SJCRH30 (cell line): ENCODE measurements around the gene WFIKKN2.

DNA sequence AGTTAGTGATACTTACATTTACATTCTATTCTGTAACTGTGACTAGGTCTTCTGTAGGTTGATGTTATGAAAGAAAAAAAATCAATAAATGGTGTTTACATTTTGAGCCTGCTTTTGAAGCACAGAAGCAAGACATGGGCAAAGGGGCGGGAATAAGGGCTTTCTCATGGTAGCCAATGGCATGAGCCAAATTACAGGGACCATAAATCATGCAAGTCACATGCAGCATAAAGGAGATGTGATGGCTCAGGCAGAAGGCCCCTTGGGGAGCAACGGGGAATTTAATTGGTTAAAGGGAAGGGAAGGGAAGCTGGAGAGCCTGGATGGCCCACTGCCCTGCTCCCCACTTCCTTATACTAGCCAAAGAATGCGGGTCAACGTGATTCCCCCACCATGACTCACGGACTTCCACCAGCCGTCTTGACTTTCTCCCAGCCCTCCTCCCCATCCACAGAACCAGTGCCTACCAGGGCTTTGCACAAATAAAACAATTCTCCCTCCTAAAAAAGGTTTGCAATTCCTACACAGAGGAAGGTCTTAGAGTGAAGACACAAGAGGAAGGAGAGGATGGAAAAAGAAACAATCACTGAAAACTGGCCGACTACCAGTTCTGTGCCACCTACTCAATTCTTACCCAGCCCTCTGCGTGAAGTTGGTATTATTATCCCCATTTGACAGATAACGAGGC lies 2.2 kb upstream of the ACSF2 start:
- RAMPAGE, long total RNA: no peak

DNA sequence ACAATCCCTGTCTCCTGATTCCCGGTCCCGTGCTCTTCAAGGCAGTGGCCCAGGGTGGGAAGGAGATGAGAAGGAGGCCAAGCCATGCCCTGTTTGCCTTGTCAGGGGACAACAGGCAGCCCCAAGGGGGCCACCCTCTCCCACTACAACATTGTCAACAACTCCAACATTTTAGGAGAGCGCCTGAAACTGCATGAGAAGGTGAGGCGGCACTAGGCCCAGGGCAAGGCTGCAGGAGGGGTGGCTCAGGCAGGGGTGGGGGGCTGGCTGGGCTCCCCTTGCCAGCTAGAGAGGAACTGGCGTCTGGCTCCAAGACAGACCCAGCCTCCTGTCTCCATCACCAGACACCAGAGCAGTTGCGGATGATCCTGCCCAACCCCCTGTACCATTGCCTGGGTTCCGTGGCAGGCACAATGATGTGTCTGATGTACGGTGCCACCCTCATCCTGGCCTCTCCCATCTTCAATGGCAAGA lies 5.6 kb downstream of the CHAD start:
- RAMPAGE, long total RNA: no peak

DNA sequence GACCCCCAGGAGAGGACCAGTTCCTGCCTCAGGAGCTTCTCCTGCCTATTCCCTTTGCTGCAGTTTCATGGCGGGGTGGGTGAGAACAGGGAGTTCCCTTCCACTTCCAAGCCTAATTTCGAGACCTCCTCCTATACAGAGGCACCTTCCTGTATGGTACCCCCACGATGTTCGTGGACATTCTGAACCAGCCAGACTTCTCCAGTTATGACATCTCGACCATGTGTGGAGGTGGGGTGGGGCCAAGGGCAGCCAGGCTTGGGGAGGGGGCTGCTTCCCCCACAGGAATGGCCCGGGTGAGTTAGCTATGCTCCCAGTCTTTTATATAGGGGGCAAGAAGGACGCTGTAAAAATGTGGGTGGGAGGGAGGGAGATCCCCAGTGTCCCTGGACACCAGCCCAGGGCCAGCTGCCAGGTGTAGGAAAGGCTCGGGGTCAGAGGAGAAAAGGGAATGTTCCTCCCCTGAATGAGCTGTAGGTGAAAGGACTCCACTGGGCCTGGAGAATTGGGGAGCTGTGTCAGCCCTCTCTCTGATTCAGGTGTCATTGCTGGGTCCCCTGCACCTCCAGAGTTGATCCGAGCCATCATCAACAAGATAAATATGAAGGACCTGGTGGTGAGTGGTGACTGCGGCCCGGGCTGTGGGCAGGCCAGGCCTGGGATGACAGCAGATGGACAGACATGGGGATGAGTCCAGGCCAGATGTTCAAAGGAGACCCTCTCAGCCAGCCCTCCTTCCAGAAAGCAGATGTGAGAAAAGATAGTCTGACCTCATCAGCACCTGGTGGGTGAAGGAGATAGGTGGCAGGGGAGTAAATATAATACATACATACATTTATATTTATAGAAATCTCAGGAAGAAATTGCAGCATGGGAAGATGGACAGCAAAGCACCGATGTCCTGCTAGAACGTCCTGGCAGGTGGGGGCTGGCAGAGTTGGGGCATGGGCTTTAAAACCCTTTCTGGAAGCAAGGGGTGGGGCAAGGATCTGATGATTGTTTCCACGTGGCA lies 4.7 kb downstream of the CHAD start:
- RAMPAGE, long total RNA: no peak

- RAMPAGE, long total RNA: no peak
Measured at GRCh38 chr17:50484360-50485691, 6.2 kb downstream of the RSAD1 start.

DNA sequence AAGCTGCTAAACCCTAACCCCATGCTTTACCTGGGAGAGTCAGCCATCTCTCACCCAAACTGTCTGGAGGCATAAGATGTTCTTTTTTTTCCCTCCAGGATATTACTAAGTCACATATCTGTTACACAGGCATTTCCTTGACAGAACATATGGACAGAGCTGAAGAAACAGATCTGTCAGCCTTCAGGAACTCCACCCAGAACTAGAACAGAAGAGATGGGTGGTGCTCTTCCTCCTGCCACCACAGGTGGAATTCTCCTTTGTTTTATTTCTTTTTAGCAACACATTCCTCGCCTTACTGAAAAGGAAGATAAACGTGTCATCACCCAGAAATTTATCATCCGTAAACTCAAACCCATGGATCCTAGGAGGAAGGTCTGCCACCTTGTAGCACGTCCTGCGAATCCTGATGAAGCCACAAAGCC lies 8.8 kb downstream of the MYCBPAP start:
- RAMPAGE, long total RNA: no peak

DNA sequence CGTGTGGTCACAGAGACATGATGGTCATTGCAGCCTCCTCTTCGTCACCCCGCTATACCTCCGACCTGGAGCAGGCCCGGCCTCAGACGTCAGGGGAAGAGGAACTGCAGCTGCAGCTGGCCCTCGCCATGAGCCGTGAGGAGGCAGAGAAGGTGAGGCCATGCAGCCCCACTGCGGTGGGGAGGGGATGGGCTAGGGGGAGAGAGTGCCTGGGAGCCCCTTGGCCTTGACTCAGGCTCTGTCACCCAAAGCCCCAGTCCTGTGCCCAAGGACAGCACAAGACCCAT lies 5.5 kb downstream of the EPN3 start:
- RAMPAGE, long total RNA: no peak

DNA sequence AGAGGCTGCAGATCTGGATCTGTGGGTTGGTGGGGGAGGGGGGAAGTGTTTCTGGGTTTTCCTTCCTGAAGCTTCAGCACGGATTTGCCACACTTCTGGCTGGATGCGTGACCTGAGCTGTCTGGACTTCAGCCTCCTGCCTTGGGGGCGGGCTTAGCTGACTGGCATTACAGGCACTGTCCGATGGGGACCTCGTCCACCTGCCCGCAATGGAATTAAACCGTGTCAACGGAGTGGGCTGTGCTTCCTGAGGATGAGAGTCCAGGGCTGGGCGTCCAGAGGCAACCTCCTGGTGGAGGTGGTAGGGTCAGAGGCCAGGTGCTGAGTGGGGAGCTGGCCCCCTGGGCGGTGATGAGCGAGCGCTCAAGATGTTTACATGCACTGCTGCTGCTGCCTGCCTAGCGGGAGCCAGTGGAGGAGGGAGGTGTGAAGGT lies 6.7 kb upstream of the ABCC3 start:
- RAMPAGE, long total RNA: no peak

DNA sequence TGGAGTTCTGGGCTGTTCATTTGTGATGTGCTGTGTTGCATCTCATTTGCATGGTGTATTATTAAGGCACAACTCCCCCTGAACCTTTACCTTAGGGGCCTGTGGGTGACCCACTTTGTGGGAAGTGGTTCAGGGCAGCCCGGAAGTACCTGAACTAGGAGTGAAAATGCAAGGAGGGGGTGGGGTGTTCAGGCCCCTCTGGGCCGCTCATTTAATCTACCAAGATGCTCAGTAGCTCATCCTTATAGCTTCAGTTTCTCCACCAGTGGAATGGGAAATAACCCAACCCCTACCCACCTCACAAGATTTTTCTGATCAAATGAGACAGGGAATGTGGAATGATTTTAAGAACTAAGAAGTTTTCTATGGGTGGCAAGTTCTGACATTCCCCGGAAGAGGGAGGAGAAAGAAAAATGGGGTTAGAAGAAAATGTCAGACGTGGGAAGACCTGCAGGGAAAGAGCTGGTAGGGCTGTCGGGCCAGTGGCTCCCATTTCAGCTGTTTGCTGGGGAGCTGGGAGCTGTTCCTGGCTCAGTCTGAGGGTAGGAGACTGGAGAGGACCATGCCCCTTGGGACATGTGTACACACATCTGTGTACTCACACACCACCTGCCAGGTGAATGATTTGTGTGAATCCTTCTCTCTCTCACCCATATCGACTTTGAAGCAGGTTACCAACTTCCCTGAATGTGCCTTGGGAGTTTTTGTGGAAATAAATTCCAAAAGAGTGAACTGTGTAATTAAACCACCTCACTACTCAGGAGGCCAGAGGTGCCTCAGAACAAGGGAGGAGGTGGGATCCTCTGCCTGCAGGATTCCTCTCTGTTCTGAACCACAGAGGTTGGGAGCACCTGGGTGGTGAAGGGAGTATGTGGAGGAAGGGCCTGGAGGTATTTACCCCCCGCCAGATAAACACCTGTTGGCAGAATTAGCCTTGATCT lies 3.0 kb downstream of the ABCC3 start:
- RAMPAGE, long total RNA: no peak

DNA sequence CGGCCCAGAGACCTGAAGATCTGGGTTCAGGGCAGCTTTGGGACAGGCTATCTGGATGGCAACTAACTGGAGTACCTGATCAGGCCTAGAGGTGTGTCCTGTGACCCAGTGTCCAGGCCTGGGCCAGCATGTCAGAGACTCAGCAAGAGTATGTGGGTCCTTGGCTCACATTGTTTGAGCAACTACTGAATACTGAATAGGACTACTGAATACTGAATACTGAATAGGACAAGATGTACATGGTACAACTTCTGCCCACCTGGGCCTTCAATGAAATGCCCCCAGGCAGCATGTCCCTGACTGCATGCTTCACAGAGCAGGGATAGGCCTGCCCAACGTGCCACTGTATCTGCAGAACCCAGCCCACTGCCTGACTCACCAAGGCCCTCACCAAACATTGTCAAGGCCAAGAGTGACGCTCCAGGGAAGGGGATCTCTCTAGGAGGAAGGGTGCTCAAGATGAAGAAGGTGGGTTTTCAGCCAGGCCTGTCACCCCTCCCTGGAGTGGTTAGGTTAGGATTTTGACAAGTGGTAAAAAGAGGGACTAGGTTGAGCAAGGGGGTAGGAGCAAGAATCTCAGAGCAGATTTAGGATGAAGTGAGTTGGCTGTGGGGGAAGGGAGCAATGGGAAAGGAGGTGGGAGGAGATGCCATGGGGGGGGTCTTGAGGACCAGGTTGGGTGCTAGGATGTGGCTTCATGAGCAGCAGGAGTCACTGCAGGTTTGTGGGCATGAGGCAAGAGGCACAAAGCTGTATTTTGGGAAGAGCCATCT lies 8.7 kb downstream of the ABCC3 start:
- RAMPAGE, long total RNA: no peak

GRCh38 chr17:50672989-50673644 lies 34.6 kb downstream of the ANKRD40 start:
- RAMPAGE, long total RNA: no peak

DNA sequence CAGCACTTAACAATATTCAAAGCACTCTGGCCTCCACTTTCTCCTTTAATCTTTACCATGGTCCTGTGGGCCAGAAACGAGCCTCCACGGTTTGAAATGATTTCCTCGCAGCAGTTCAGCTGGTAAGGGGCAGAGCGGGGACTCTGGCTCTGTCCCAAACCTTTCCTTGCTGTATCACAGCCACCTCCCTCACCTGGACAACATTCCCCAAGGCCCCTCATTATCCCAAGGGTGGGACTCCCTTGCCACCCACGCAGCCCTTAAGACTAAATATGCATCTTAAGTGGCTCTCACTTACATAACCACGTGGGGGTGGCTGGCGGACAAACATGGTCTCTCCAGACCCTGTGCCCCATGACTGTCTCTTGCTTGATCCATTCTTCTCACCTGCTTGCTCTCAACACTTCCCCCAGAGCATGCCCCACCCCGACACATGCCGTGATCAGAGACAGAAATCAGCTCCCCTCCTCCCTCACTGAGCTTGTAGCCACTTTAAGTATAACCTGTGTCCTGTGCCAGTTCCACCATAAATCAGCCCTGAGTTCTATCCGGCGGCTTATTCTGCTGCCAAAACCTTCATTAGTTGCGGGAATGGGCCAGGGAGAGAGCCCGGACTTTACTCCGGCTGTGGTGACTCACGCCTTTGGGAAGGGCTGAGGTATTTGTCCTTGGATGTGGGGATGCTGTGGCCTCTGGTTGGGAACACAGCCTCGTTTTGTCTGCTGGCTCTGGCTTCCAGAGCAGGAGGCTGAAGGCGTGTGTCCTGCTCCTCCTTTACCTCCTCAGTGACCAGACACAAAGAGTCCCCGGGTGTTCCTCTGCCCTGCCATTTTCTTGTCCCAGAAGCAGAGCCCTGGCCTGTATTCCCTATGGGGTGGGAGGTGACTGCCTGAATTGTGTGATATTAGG lies 21.2 kb downstream of the ANKRD40 start:
- RAMPAGE, long total RNA: no peak

- RAMPAGE, long total RNA: no peak
Measured at GRCh38 chr17:50687127-50687689, 20.5 kb downstream of the ANKRD40 start.

GRCh38 chr17:50835443-50835967 lies at the start of gene WFIKKN2:
TSS of gene WFIKKN2 (plus strand) at chr17:50835586.
- RAMPAGE, long total RNA: no peak

- RAMPAGE, long total RNA: no peak
Measured at GRCh38 chr17:50892089-50892488, 25.9 kb upstream of the TOB1 start.

GRCh38 chr17:50913891-50914379 lies 47.8 kb upstream of the TOB1 start:
- RAMPAGE, long total RNA: no peak

DNA sequence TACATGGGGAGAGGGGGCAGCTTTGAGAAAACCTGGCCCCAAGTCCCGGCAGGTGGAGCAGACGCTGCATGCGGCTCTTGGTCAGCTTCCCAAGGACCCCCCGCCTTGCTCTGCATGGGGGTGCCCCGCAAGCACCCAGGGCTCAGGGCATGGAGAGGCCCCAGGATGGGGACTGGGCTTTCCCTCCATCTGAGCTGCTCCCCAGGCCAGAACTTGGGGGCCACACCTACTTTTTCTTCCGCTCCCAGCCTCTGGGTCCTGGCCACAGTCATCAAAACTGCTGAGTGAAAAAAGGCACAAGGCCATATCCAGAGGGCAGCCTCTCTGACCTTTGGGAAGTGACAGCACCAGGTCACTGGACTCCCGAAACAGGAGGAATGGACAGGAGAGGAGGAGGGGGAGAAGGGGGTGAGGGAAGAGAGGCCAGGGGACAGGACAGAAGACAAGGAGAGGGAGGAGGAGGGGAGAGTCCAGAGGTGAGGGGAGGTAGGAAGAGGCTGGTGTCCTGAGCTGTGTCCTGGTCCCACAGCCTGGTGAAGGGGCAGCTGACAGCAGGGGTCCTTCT lies 73.6 kb upstream of the TOB1 start:
- RAMPAGE, long total RNA: no peak

GRCh38 chr17:50942180-50942876 lies 76.2 kb upstream of the TOB1 start:
- RAMPAGE, long total RNA: no peak

DNA sequence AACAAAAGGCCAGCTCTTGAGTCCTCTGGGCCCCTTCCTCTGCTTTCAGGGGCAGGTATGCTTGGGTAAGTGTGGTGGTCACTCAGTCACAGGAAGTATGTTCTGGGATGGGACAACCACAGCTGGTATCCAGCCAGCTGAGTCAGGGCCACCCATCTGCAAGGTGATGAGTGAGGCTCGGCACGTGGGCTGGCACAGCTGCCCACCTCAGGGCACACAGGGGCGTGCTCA lies 85.7 kb upstream of the TOB1 start:
- RAMPAGE, long total RNA: no peak

DNA sequence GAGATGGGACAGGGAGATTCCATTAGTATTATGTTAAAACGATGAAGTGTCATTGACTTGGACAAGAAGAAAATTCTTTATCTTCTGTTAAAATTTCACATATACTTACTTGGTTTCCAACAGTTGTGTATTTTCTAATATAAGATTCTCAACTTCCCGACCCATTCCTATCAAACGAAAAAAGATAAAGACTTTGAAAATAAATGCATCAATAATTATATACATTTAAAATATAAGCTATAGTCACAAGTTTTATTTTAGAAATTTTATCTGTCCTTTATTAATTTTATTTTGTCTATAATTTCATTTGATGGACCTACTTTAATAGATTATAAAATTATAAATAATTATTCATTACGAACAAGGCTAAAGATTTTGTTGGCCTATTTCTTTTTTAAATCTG lies 113.5 kb downstream of the SPAG9 start:
- RAMPAGE, long total RNA: no peak

GRCh38 chr17:51056698-51057546 lies 63.7 kb downstream of the SPAG9 start:
- RAMPAGE, long total RNA: no peak